Endodermal cell (in vitro differentiated cells): ENCODE data around the genes THAP10 and NR2E3.

DNA sequence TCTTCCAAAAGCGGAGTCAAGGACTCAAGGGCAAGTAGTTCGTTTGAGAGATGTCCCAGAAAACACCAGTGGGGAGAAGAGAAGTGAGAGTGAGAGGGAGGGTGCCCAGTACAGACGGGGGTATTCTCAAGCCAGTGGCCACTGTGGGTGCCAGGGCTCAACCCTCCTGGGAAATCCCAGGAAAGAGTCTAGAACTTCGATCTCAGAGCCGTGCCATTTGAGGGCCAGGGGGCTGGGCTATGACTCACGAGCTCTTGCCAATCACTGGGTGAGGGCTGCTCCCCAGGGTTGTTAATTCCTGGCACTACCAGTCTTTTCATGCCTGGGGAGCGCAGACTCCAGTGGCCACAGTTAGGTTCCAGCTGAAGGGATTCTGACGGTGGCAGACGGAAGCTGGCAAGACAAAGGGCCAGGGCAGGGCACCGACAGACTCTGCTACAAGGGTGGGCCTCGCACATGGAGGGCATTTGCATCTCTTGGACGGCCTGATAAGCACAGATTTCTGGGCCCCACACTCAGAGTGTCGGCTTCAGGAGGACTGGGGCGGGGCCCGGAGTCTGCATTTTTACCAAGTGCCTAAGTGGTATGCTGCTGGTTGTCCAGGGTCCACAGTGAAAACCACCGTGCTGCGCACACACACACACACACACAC lies 83.2 kb upstream of the TLE3 start:
- PRO-cap: no peak

- PRO-cap: no peak
Observed at GRCh38 chr15:70319436-70320054, 221.8 kb upstream of the TLE3 start.

- PRO-cap: no peak
Observed at GRCh38 chr15:70478319-70478832, 285.0 kb downstream of the UACA start.

DNA sequence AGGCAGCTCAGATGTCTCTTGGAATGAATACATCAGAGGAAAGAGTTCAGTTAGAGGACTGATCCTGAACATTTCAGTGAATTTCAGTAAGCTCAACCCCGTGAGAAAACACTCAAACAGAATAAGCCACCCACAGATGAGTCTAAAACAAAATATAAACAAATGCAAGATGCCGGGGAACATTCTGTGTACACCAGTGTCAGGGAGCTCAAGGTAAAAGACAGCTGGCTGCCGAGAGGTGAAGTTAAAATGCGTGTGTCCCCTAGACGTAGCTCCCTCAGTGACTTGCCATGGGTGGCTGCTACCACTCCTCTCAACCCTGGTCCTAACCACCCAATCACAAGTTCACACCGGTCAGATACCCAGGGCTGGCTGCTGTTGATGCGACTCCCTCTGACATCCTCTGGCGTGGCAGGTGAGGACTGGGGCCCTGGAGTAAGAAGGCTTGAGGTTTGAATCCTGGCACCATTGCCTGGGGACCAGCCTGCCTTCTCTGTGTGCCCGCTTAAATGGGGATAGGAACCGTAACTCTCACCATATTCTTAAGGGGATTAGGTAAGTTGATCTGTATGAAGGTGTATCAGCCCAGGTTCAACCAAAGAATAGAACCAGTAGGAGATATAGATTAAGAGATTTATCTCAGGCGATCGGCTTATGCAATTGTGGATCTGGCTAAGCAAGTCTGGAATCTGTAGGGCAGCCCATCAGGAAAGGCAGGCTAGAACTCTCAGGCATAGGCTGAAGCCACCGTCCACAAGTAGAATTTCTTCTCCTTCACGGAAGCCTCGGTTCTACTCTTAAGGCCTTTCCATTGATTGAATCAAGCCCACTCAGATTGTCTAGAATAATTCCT lies 203.5 kb downstream of the UACA start:
- PRO-cap: bidirectional peak, plus-strand start at position 594 of the sequence, minus-strand start at position 507 of the sequence

- PRO-cap: bidirectional peak, plus-strand start at chr15:70892225, minus-strand start at chr15:70892221; bidirectional peak, plus-strand start at chr15:70892650, minus-strand start at chr15:70892504
Observed at GRCh38 chr15:70891899-70892962, at the start of gene THAP10. THAP10 (minus strand) TSS chr15:70892433.

- PRO-cap: no peak
Observed at GRCh38 chr15:70892963-70893431, 371 bp downstream of the LRRC49 start.

DNA sequence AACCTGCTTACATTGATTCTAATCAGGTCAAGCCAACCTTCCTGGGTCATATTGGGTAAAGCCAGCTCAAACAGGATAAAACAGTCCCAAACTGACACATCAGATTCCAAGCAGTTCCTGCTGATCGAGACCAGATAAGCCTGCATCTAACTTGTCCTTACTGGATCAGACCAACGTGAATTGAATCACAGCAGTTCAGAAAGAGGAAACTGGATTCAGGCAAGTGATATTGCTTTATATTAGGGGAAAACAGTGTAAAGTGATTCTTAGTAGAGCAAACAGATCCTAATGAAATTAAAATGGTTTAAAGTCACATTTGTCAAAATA lies 18.5 kb upstream of the THSD4 start:
- PRO-cap: no peak

DNA sequence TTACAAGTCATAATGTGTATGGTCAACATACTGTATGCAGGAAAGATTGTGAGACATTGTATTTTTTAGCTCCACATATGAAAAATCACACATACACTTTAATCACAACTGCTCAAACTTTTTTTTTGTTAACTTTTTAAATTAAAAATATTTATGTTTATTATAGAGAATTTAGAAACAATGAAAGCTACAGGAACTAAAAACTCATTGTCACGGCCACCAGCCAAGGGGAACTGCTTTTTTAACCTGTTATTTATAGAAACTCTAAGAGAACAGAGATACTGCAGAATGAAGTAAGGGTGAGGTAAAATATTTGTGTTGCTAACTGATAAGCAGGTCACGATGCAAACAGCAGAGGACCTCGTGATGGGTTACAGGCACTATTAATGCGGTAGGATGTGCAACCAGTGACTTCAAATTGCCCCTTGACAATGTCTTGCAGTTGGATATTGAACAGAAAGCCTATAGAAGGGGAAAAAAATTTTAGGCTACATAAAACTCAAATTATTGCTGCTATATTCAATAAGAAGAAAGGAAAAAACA lies 53.1 kb downstream of the THSD4 start:
- PRO-cap: no peak

DNA sequence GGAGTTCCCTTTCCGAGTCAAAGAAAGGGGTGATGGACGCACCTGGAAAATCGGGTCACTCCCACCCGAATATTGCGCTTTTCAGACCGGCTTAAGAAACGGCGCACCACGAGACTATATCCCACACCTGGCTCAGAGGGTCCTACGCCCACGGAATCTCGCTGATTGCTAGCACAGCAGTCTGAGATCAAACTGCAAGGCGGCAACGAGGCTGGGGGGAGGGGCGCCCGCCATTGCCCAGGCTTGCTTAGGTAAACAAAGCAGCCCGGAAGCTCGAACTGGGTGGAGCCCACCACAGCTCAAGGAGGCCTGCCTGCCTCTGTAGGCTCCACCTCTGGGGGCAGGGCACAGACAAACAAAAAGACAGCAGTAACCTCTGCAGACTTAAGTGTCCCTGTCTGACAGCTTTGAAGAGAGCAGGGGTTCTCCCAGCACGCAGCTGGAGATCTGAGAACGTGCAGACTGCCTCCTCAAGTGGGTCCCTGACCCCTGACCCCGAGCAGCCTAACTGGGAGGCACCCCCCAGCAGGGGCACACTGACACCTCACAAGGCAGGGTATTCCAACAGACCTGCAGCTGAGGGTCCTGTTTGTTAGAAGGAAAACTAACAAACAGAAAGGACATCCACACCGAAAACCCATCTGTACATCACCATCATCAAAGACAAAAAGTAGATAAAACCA lies 59.2 kb downstream of the THSD4 start:
- PRO-cap: unidirectional peak, minus-strand start at position 219 of the sequence

- PRO-cap: no peak
Observed at GRCh38 chr15:71202551-71203201, 87.4 kb downstream of the THSD4 start.

GRCh38 chr15:71245532-71245910 lies 130.2 kb downstream of the THSD4 start:
- PRO-cap: no peak

DNA sequence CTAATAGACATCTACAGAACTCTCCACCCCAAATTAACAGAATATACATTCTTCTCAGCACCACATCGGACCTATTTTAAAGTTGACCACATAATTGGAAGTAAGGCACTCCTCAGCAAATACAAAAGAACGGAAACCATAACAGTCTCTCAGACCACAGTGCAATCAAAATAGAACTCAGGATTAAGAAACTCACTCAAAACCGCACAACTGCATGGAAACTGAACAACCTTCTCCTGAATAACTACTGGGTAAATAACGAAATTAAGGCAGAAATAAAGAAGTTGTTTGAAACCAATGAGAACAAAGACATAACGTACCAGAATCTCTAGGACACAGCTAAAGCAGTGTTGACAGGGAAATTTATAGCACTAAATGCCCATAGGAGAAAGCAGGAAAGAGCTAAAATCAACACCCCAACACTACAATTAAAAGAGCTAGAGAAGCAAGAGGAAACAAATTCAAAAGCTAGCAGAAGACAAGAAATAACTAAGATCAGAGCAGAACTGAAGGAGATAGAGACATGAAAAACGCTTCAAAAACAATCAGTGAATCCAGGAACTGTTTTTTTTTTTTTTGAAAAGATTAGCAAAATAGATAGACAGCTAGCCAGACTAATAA lies 152.9 kb downstream of the THSD4 start:
- PRO-cap: no peak

DNA sequence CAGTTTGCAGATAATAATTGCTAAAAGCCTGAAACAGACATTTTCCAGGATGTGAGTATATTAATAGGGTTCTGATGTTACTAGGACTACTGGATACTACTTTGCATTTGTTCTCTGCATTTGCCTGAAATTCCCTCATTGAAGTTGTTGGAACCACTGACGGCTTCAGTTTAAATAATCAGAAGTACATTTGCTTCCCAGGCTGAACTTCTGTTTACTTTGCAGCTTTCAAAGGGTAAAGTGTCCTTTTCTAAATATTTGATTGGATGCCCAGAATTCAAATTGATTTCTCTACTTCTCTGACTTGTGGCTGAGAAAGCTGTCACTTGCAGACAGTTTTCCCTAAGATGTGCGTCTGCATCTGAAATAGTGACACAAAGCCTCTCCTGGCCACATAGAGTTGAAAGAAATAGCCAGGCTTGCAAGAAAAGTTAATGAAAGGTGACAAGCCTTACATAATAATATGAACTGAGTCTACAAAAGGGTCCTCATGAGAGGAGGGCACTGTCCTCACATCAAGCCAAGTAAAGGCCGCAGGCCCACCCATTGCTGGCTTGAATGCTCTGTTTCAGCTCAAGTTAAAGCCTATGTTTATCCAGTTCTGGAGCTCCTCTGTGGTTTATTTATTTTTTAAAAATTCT lies 299.6 kb downstream of the THSD4 start:
- PRO-cap: no peak

- PRO-cap: no peak
Observed at GRCh38 chr15:71436409-71437195, 321.3 kb downstream of the THSD4 start.

GRCh38 chr15:71501293-71501712 lies 309.1 kb upstream of the NR2E3 start:
- PRO-cap: no peak

GRCh38 chr15:71567112-71567805 lies 243.1 kb upstream of the NR2E3 start:
- PRO-cap: no peak

DNA sequence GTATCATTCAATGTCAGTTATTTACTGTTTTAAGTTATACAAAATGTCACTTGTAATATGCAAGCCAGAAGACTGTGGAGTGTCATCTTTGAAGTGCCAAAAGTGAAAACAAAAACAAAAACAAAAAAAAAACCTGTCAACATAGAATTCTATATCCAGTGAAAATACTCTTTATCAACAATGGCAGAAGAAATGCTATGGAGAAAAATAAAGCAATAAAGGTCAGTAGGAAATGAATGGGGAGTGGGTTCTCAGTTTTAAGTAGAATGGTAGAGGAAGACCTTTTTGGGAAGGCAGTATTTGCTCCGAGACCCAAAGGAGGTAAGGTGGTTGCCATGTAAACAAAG lies 205.7 kb upstream of the NR2E3 start:
- PRO-cap: no peak

DNA sequence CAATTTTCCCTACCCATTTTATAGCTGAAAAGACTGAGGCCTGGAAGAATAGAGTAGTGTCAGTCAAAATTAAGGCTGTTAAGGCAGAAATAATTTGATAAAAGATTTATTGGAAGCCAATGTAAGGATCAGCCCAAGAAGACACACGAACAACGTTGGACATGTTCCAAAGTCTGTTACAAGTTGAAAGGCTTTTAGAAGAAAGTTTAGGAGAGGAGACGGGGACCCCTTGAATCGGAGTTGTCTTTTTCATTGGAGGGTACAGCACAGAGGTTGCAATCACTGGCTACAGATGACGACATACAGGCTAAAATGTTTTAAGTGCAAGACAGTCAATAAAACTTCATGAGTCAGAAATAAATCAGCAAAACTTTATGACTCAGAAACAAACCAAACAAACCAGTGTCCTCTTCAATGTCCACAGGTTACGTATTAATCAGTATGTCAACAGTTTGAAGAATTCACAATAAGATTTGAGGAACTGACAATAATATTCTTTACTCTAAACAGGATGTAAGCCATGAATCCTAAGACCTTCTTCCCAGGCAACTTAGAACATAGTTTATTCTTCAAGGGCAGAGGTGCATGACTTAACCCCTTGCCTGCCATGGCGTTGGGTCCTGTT lies 62.9 kb upstream of the NR2E3 start:
- PRO-cap: no peak

- PRO-cap: no peak
Observed at GRCh38 chr15:71789957-71790649, 20.3 kb upstream of the NR2E3 start.

GRCh38 chr15:71810203-71810816 lies at the start of gene NR2E3:
NR2E3 (plus strand) TSS chr15:71810554.
- PRO-cap: no peak